Thyroid gland (tissue), 7 donors: ENCODE measurements around the gene GBP4.

DNA sequence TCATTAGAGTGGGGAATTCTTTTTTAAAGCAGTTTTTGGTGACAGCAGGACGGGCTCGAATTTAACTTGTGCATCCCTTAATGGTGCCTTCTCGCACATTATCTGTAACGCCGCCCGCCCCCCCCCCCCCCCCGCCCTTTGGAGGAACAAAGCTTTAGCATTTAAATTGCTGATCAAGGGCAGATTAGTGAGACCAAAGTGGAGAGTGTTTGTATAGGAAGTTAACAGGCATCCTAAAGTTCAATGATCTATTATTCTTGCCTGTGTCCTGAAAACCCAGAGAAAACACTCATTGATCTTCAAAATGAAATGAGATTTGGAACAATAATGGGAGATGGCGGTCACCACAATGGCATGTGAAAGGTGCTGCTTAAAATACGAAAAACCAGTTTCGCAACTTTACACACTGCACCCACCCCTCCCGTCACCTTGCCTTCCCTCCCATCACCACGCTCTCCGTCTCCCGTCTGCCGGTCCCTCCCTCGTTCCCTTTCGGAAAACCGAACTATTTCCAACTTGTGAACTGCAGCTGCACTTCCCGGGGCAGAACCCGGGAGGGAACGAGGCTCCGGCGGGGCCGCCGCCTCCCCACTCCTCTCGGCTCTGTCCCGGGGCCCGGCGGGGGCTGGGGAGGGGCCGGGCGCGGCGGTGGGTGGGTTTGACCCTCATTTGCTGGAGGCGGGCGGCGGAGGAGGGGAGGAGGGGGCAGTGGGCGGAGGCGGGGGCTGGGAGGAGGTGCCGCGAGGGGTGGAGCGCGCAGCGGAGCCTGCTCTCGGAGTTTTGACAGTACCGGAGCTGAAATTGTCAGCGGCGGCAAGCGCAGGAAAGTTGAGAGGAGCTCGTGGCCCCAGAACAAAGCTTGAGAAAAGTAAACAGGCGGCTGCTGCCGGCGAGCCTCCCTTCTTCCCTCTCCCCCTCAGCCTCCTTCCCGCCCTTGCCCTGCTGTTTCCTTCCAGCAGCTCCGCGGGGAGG, 2.6 kb downstream of the LMO4 start:
- PRO-cap, 2 experiments = peak in 2 of 2 experiments; most common plus-strand start position 534 of the sequence (in 2); most common minus-strand start position 605 of the sequence (in 2)
- RAMPAGE, long total RNA, 5 experiments = start-site peak on the plus strand in 1 of 5 experiments, centred at position 776 of the sequence, 73 reads per replicate

DNA sequence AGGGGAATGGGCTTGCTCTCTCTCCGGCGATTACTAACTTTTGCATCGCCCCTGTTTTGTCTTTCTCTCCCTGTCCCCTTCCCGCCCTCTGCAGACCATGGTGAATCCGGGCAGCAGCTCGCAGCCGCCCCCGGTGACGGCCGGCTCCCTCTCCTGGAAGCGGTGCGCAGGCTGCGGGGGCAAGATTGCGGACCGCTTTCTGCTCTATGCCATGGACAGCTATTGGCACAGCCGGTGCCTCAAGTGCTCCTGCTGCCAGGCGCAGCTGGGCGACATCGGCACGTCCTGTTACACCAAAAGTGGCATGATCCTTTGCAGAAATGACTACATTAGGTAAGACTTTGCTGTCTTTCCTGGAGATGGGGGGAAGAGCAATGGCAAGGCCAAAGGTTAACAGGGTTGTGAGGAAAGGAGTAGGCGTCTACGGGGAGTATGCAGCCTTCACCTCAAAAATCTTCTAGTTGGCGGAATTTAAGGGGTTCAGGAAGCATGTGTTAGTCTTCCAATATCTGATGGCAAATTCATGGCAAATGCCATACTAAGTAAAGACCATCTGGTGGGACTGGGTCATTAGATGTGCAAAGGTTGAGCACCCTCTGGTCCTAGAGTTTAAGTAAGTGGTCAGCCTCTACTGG, 3.4 kb downstream of the LMO4 start:
- PRO-cap, 2 experiments = no peak in any of the 2 experiments
- RAMPAGE, long total RNA, 5 experiments = no peak in any of the 5 experiments

DNA sequence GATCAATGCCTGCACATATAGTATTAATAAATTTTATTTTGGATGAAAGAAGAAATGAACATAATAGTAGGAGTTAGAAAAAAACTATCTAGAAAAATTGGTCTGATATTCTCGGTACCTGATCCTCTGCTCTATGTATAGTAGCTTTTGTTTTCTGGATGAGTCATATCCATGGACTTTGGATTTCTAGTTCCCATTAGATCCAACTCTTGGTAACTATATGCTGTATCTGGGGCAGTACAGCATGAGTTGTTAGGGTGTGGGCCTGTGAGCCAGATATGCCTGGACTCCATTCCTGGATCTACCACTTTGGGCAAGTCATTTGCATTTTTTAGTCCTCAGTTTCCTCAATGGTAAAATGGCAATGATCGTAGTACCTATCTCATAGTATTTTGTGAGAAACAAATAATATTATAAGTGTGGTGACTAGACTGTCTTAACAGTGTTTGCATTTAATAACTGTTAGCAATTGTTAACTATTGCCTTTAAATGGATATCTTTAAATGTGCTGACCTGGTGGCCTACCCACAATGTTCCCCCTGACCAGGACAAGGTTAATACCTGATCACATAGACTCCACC, 372.1 kb upstream of the PKN2 start:
- PRO-cap, 2 experiments = no peak in any of the 2 experiments
- RAMPAGE, long total RNA, 5 experiments = no peak in any of the 5 experiments

DNA sequence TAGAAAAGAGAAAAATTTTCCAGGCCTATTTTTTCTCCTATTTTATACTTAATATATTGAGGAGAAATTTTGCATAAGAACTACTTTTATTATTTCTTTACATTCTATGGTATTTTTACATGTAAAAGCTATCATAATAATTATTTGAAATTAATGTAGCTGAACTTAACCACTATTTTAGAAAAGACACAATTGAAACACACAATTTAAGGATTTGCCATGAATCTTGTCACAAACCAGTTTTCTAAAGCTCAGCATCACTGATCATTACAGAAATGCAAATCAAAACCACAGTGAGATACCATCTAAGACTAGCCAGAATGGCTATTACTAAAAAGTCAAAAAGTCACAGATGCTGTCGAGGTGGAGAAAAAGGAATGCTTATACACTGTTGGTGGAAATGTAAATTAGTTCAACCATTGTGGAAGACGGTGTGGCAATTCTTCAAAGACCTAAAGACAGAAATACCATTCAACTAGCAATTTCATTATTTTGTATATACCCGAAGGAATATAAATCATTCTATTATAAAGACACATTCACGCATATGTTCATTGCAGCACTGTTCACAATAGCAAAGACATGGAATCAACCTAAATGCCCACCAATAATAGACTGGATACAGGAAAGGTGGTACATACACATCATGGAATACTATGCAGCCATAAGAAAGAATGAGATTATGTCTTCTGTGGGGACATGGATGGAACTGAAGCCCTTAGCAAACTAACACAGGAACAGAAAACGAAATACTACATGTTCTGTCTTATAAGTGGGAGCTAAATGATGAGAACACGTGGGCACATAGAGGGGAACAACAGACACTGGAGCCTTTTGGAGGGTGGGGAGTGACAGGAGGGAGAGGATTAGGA, 26.5 kb downstream of the PKN2 start:
- PRO-cap, 2 experiments = no peak in any of the 2 experiments
- RAMPAGE, long total RNA, 5 experiments = no peak in any of the 5 experiments

DNA sequence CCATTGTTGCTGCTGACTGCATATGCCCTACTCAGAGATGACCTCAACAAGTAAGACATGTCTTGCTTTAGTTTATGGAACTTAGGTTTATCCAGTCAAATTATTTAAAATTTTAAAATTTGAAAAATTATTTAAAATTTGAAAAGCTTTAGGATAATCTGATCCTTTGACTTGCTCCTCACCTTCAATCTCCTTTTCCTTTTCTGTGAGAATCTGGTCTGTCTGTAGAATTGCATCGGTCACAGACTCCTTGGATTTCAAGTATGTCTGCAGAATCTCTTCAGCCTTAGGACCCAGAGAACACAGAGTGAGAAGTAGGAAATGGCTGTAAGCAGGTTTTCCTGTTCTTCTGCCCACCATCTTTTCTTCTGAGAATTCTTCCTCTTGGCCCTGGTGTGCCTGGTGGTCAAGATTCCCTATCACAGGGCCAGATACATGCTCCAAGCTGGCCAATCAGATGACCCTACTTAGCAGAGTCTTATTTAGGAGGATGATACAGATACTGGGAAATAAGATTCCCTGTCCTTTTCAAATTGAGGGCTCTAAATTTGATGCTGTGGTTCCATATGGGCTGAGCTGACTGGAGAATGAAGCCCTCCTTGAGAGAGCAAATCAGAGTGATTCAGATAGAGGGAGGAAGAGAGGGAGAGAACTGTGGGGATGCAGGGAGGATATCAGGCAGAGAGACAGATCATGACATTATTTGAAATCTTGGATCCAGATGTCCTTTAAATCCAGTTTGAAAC, 13.3 kb downstream of the GBP3 start:
- PRO-cap, 2 experiments = no peak in any of the 2 experiments
- RAMPAGE, long total RNA, 5 experiments = no peak in any of the 5 experiments

- PRO-cap, 2 experiments = peak in 1 of 2 experiments; most common minus-strand start chr1:89054752 (in 1)
- RAMPAGE, long total RNA, 5 experiments = no peak in any of the 5 experiments
Observed at GRCh38 chr1:89054690-89055589, 10.1 kb downstream of the GBP1 start.

DNA sequence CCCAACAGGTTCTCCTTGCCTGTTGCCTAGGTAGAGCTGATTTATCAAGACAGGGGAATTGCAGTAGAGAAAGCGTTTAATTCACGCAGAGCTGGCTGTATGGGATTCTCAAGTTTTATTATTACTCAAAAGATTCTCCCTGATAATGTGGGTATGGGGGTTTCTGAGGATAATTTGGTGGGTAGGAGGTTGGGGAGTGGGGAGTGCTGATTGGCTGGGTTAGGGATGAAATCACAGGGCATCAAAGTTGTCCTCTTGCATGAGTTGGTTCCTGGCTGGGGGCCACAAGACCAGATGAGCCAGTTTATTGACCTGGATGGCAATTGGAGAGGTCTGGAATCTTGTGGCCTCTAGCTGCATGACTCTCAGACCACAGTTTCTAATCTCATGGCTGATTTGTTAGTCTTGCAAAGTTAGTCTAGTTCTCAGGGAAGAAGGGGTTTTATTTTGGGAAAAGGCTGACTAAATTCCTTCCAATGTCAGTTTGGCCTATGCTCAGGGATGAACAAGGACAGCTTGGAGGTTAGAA, 3.2 kb upstream of the GBP1 start:
- PRO-cap, 2 experiments = no peak in any of the 2 experiments
- RAMPAGE, long total RNA, 5 experiments = no peak in any of the 5 experiments

DNA sequence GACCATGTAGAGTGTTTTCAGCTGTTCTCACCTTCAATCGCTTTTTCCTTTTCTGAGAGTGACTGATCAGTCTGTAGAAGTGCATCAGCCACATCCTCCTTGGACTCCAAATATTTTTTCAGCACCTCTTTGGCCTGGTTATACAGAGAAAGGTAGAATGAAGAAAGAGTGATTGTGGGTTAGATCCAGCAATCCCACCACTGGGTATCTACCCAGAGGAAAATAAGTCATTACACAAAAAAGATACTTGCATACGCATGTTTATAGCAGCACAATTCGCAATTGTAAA, 15.8 kb downstream of the GBP2 start:
- PRO-cap, 2 experiments = no peak in any of the 2 experiments
- RAMPAGE, long total RNA, 5 experiments = no peak in any of the 5 experiments

DNA sequence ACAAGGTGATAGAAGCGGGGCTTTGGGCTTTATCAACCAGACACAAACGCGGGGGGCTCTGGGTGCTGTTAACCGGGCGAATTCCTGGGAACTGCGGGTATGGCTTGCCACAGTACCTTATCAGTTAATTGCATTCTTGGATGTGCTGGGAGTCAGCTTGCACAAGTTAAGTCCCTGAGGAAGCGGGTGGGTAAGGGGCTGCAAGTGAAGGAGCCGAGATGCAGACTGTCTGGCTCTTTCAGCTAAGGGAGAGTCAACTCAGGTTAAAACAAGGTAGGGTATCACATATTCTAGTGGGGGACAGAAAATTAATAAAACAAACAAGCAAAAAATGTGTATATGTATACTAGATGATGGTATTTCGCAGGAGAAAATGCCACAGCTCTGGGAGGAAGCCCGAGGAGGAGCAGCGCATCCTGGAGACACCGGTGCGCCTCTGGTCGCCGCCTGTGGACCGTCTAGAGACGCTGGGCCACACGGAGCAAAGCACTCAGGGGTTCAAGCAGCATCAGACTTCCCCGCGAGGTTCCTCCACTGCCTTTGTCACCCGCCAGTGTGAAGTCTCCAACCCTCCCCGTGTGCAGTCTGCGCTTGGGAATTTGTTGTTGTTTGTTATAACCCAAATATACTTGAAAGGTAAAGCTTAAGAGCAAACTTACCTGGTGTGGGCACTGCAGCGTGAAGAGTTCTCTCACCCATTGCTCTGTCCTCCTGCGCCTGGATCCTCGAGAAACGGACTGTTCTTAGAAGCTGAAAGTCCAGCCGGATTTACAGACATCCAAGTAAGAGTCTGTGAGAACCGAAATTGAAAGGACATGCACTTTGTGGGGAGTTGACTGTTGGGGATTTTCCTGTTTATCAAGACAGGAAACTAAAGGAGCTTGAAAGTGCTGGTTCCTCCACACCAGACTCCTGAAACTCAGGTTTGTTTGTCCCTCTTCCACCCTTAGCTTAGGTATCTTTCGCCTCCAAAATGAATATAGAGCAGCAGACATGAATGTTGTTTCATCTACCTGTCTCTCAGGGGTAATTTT, at the start of gene GBP4:
GBP4 (minus strand) TSS at position 807 of the 1,034 bp plus-strand sequence.
- PRO-cap, 2 experiments = peak in 2 of 2 experiments; most common plus-strand start position 866 of the sequence (in 2); most common minus-strand start position 743 of the sequence (in 1)
- RAMPAGE, long total RNA, 5 experiments = start-site peak on the minus strand in 1 of 5 experiments, centred at position 789 of the sequence, 16 reads per replicate

DNA sequence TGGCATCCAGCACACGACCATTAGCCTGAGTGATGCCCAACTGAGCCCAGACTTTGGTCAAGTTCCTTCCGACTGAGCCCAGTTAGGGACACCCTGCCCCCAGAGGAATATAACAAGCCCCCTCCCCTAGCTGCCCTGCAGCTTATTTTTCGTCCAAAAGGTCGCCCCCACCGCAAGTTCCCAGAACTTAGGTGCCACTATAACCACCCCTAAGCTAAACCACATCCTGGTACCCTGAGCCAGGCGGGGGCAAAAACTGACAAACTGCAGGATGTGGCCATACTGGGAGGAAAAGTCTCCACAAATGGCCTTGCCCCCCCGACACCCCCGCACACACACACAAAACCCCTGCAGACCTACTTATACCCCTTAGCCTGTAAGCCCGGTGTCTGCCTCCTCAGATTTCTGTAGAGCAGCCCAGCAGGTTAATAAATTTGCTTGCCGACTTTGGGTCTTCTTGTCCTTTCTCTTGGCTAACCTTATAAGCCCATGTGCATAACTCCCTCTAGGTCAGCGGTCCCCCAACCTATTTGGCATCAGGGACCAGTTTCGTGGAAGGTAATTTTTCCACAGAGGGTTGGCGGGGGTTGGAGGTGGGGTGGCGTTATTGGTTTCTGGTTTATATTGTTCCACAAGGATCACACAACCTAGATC, 13.0 kb downstream of the GBP5 start:
- PRO-cap, 2 experiments = no peak in any of the 2 experiments
- RAMPAGE, long total RNA, 5 experiments = no peak in any of the 5 experiments

DNA sequence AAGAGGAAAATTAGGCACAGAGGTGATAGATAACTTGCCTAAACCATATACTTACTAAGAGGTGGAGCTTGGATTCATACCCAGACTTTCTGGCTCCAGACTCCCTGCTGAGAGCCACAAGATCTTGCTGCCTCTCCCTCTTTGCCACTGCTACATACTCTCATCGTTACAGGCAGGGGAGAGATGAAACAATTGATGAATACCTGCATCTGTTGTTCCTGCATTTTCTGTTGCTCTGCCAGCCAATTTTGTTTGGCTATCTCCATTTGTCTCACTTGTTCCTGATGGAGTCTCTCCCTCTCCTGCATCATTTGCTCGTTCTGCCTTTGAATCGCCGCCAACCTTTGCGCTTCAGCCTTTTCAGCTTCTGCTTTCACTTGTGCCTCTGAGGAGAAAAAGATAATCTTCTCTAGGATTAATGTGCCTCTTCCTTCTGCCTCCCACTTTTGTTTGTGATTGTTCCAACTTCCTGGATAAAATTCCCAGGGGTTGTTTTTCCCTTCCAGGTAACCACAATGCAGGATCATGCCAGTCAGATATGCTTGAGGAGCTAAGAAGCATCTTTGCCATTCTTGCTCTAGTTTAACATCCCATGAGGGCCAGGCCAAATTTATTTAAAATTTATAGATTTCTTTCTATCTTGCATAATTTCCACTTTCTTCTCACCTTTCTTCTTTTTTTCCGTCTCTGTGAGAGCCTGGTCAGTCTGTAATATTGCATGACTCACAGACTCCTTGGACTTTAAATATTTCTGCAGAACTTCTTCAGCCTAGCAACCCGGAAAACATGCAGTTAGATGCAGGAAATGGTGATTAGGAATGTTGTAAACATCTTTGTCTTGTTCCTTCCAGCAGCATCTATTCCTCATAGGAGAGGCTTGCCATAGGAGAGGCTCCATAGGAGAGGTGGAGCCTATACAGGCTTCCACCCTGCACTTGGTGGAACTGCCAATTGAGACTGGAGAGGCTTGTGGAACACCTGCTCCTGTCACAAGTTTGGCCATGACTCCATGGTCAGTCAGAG, 10.3 kb downstream of the GBP5 start:
- PRO-cap, 2 experiments = no peak in any of the 2 experiments
- RAMPAGE, long total RNA, 5 experiments = no peak in any of the 5 experiments

DNA sequence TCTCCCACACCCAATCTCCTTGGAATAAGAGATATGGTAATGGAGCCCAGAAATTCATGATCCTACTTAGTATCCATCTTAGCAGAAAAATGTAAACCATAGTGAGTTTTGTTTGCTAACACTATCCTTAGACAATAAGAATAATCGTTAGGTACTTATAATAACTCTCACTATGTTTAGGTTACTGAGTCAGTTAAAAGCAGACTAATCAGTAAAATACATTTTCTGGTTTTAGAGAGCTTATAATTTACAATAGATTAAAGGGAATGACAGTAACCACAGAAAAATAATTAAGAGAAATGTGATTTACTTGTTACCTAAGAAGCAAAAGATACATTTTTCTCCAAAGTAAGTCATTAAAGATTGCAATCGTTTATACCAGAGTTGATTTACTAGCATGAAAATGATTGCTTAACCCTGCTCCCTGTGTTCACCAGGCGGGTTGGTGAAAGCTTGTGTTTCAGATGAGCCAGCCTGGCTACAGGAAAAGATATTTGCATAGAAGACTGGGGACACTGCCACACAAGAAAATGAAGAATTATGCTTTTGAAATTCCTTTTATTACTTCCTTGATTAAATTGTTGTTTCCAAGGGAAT, 27.8 kb downstream of the LRRC8B start:
- PRO-cap, 2 experiments = no peak in any of the 2 experiments
- RAMPAGE, long total RNA, 5 experiments = no peak in any of the 5 experiments

DNA sequence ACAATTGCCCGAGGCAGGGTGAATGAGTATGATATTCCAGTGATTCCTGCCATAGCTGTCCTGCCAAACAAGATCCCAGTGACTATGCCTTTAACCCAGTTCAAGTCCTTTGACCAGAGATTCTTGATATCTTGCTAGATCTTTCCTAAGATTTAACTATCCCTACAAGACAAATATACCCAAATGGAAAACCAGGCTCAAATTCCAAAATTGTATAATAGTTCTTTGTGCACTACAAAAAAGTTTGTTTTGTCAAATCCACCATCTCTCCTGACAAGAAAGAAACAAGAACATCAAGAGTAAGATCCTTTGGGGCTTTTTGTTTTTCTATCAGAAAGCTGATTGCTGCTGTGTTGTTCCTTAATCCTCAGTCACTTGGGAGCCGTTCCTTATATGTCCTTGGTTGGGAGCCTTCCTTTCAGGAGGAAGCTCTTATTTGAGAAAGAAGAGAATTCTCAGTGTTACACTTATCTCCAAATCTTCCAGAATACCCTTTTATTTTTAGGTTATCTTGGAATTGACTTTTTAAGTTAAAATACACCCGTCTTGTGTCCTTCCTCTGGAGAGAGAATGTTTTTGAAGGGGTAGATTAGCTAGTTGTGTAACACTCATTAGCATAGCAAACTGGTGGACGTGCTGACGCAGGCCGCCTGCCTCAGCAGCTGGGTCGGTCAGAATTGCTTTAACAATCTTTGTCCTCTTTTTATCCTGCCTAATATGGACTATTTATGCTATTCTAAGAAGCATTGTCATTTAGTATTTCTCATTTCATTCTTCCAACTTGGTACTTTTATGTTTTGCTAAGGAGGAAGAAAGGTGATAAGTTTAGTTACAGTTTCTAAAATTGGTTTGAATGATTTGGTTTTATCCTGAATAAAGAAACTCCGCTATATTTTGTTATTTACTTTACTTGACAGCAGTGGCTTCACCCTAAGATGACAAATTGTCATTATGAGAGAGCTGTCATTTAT, 42.1 kb downstream of the LRRC8B start:
- PRO-cap, 2 experiments = no peak in any of the 2 experiments
- RAMPAGE, long total RNA, 5 experiments = no peak in any of the 5 experiments

DNA sequence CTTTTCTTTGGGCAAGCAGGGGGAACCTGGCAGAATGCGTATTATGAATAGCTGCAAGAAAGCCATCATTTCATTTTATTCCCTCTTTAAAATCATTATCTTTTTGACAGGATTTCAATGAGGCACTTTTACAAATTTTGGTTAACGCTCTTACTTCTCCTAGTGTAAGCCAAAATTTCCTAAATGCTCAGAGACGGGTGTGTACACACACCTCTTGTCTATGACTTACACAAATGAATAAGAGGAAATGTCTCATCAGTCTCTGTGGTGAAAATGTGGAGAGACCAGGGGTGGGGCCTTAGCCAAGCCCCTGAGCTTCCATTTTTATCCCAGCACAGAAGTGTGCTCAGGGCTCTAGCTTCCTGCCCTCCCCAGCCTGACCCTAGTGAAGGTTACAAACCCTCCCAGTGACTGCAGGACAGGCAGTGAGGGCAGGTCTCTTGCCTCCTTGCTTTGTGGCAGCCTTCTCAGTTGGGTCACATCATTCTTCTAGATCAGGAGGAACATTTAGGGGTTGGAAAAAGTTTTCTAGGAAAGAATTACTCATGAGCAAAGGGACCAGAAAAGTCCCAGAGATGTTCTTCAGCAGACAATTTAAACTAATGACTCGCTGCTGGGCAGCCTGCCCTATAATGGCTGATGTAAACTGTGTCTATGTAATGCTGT, 91.8 kb downstream of the LRRC8C start:
- PRO-cap, 2 experiments = peak in 1 of 2 experiments; most common plus-strand start position 407 of the sequence (in 1); most common minus-strand start position 234 of the sequence (in 1)
- RAMPAGE, long total RNA, 5 experiments = no peak in any of the 5 experiments

DNA sequence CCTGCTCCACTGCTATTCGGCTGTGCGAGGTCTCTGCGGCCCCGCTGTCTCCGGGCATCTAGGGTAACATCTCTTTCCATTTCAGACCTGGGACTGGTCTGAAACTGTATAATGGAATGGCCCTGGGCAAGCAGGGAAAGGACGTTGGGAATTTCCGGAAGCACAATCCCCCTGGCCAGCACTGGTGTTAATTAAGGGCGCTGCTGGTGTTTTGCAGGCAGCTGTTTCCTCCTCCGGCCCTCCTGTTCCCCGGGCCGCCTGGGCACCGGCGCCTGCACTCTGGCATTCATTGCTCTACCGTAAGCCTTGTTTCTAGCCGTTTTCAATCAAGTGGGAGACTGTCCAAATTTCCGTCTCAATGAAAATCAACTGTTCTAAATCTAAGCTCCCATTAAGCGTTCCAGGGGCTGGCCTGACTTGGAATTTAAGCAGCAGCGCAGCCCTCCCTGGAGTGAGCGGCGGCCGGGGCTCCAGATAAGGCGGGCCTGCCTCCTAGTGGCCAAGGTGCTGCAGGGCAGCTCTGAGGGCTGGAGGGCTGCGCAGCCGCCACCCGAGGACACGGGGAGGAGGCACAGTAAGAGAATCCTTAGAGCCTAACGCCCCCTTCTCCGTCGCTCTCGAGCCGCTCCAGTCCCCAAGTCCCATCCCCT, 58.1 kb upstream of the LRRC8D start:
- PRO-cap, 2 experiments = peak in 1 of 2 experiments; most common plus-strand start position 553 of the sequence (in 1); most common minus-strand start position 281 of the sequence (in 1)
- RAMPAGE, long total RNA, 5 experiments = no peak in any of the 5 experiments

DNA sequence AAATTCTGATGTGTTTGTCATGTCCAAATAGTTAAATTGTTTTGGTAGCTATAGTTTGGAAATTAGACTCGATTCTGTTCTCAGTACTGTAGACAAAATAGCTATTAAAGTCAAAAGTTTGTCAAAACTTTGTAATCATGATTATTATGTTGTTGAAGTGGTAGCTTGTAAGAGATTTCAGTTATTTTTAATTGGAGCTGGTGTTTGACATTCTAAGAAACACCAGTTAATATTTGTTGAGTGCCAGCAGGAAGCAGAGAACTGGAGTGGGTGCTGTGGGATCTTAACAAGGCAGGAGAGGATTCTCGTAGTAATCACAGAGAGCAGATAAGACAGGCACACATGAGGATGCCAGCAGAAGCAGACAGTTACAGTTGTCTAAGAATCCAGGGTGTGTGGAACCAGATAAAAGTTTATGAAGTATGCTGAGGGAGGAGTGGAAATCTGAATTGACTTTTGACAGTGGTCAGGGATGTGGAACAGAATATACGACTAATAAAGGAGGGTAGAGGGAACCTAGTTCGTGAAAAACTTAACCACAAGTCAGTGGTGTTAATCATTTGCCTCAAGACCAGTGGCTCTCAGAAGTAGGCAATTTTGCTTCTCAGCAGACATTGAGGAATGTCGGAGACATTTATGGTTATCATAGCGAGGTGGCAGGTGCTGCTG, 2.7 kb downstream of the LRRC8D start:
- PRO-cap, 2 experiments = no peak in any of the 2 experiments
- RAMPAGE, long total RNA, 5 experiments = no peak in any of the 5 experiments

DNA sequence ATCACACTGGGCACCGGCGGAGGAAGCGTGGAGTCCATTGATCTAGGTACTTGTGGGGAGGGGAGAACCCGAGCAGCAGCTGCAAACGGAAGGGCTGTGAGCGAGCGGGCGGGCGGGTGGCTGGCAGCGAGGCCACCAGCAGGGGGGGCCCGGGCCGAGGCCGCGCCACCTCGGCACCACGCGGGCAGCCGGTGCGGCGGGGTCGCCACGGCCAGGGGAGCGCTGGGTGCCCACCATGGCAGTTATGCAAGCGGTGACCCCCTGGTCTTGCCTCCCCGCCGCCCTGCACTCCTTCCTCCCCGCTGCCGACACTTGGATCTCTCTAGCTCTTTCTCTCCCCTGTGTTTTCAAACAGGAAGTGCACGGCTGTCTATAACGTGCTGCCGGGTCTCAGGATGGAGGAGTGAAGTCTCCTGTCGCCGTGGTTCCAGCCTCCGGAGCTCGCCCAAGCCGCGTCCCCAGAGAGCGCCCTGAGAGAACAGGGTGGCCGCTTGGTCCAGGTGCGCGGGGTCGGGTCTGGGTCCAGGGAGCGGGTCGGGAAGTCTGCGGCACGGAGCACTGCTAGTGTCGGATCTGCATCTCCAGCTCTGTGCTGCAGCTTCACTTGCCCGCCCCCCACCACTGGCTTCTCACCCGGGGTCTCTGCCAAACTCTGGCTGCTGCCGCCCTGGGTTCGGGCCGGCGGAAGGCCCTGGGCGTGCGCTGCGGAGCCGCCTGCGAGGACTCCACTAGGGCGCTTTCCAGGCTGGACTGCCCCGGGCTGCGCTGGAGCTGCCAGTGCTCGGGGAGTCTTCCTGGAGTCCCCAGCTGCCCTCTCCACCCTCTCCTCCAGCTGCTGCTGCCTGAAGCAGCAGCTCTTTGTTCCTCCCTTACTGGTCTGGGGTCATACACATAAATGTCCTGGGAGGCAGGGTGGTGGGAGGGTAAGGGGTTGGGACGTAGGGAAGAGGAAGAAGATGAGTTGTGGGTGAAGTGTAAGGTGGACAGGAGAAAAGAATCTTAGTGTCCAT, 22.8 kb downstream of the LRRC8D start:
- PRO-cap, 2 experiments = peak in 2 of 2 experiments; most common plus-strand start position 84 of the sequence (in 1); most common minus-strand start position 52 of the sequence (in 2)
- RAMPAGE, long total RNA, 5 experiments = start-site peak on the plus strand in 2 of 5 experiments, centred at positions 168 to 405 of the sequence, 20 to 85 reads per replicate

DNA sequence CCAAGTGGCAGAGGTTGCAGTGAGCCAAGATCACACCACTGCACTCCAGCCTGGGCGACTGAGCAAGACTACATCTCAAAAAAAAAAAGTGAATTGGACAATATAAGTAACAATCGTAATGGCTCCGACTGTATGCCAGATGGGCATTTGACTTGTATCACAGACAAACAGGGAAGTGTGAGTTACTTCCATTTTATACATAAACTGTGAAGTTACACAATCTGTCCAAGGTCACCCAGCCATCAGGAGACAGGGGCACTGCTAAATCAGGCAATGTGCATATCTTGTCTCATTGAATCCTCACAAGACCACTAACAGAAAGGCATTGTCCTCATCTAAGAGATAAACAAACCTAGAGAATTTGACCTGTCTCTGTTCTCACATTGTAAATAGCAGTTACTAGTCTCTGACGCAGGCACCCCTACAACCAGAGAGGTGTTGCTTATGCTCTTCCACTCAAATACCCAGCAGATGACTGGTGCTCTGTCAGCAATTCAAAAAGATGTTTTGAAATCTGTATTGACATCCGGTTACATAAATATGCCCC, 52.1 kb upstream of the ZNF326 start:
- PRO-cap, 2 experiments = no peak in any of the 2 experiments
- RAMPAGE, long total RNA, 5 experiments = no peak in any of the 5 experiments

- PRO-cap, 2 experiments = no peak in any of the 2 experiments
- RAMPAGE, long total RNA, 5 experiments = no peak in any of the 5 experiments
Observed at GRCh38 chr1:90850533-90850852, 133.4 kb upstream of the BARHL2 start.

DNA sequence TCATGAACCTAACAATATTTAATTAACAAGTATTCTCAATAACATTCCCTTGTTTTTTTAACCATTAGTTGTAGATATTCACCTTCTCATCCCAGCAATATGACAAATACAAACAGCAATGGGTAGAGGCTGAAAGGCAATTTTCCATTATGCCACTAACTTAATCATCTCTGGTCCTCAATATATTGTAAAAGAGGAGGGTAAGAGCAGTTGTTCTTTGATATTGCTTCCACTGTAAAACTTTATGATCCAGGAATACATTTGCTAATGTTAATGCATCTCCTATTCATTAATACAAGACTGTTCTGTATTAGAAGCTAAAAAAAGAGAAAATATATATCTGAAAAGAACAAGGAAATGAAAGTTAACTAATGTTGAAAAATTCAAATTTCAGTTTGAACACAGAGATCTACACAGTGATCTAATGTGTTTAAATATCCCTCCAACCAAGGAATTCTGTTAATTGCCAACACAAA, 1.9 kb downstream of the ZNF644 start:
- PRO-cap, 2 experiments = no peak in any of the 2 experiments
- RAMPAGE, long total RNA, 5 experiments = no peak in any of the 5 experiments